Vein endothelial cell (primary cell): ENCODE measurements around a stretch of chr7.

DNA sequence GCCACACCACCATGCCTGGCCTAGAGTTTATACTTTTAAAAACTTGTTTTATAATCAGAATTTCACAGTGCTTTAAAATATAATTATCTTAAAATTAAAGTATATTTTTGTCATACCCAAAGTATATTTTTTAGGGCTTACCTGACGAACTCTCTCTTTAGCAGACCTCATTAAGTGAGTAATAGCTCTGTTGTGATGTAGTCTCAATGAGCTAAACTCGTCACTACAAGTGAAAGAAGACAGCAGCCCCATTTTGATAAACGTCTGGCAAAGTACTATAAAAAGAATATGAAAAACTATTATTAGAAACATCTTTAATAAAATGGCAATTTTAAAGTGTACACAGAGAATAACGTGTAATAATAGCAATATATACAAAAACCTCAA is 9.2 kb downstream of the EIF2AK1 start:
- CAGE, long polyA plus RNA: no peak

DNA sequence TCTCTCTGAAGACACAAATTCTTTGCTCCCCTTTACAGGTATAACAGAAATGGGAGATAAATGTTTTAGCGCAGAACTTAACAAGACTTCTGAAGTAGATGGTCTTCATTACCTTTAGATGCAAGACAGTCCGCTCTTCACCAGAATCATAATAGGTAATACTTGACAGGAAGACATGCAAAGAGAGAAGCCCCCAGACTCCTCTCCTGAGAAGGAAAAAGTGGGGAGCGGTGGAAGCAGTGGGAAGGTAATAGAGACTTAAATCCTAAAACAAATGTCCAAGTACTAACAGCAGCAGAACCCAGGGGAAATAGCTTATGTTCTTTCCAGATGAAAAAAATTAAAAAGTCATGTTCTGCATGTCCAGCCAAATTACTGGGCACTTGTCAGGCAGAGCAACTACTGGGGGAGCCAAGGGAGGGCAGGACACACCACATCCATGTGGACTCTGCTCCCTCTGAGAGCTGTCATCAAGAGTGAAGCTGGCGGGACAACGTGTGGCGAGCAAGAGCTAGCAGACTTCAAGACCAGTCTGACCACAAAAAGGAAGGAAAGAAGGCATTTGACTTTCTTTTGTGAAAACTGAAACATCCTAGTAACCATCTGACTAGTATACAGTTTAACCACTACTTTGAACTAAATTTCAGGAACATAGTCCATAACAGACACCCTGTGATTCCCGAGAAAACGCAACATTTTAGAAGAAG is 15.9 kb downstream of the CYTH3 start:
- CAGE, long polyA plus RNA: no peak

DNA sequence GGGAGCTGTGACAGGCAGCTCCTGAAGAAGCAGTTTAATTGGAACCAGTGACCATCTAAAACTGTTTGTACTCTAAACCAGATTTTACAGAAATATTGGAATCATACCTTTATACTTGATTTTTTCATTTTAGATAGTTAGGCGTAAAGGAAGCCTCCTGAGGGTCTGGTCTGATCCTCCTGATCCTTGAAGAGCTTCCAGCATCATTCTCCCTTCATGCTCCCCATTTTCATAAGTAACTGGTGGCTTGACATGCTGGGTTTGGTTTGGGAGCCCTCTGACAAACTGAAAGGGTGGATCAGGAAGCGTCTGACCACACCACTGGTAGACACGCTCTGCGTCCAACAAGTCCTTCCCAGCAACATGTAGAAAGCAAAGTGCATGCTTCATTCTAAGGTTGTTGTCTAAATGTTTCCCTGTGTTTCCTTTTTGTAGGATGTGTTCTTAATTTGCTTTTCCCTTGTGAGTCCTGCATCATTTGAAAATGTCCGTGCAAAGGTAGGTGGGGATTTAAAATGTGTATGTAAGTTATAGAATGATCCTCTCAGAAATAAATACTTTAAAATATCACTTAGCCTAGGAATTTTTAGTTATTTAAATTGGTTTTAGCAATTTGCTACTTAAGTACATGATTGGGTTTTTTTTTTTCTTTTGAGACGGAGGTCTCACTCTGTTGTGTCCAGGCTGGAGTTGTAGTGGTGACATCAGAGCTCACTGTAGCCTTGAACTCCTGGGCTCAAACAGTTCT is 25.5 kb downstream of the RAC1 start:
- CAGE, long polyA plus RNA: no peak

DNA sequence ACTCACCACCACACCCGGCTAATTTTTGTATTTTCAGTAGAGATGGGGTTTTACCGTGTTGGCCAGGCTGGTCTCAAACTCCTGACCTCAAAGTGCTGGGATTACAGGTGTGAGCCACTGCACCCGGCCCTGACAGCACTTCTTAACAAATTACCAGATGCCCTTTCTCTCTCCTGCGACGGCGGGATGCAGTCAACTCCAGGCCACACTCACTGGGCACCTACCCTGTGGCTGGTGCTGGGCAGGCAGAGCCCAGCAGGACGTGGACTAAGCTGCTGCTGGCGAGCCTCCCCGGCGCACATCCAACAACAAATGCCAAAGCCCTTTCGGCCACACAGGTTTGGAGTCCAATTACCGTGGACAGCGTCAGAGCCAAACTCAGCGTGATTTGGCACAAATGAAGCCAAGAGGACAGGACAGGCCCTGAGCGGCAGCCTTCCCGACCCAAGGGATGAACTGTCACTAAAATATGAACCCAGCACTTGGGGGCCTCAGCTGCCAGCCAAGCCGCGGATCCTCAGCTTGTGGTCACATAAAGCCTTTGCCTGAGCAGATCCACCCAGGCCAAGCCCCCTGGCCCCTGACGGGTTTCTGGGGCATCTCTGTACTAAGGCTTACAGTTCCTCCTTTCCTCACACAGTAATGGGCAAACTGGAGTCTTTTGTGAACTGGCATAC is 28.4 kb downstream of the DAGLB start:
- CAGE, long polyA plus RNA: no peak

DNA sequence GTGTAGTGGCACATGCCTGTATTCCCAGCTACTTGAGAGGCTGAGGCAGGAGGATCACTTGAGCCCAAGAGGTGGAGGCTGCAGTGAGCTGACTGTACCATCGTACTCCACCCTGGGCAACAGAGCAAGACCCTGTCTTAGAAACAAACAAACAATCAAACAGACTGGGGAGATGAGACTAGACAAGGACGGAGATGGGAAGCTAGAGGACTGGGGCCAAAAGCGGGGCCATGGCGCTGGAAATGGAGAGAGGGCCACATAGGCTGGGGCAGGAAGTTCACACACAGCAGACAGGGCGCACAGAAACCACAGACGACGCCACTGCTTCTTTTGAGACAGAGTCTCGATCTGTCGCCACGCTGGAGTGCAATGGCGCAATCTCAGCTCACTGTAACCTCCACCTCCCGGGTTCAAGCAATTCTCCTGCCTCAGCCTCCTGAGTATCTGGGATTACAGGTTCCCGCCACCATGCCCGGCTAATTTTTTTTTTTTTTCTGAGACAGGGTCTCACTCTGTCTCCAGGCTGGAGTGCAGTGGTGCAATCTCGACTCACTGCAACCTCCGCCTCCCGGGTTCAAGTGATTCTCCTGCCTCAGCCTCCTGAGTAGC is 24.5 kb downstream of the DAGLB start:
- CAGE, long polyA plus RNA: no peak

DNA sequence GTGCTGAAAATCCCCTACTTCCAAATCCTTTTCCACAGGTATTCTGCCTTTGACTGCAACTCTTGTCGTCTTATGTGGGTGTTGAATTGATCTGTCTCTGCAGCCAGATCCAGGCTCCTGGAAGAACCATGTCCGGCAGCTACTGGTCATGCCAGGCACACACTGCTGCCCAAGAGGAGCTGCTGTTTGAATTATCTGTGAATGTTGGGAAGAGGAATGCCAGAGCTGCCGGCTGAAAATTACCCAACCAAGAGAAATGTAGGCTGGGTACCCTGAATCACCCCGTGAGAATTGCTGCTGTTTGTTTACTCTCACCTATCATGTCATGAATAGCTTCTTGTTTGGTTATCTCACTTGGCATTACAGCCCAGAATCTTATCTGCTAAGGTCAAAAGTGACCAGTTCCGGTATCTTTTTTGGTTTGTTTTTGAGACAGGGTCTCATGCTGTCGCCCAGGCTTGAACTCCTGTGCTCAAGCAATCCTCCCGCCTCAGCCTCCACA is 1.3 kb downstream of the ZDHHC4 start:
- CAGE, long polyA plus RNA: no peak

DNA sequence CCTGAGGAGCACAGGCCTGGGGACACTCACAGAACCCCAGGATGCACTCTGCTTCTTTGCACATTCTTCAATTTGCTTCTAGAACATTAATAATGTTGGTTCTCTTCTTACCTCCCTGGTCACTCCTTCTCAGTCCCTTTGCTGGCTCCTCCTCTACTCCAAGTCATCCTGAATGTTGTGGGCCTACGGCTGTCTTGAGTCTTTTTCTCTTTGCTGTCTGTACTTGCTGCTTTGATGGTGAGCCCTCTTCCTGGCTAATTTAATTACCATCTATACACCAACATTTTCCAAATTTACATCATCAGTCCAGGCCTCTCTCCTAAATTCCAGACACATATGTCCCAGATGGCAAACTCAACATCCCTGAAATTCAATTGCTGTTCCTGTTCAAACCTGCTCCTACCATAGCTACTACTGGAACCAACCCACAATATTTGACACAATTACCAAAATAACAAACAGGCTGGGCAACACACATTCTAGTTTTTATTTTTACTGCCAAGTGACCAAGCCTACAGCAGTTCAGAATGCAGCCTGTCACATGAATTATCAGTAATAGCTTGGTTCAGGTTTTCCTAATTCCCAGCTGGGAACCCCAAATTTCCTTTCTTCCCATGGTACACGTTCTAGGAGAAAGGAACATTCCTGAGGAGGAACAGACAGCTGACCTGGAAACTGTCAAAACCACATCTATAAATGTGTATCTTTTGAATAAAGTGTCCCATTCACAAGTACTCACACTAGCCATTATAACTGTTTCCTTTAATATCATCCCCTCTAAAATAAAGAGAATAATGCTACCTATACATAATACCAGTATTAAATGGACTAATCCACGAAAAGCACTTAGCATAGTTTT is 8.4 kb downstream of the ZNF12 start:
- CAGE, long polyA plus RNA: no peak

DNA sequence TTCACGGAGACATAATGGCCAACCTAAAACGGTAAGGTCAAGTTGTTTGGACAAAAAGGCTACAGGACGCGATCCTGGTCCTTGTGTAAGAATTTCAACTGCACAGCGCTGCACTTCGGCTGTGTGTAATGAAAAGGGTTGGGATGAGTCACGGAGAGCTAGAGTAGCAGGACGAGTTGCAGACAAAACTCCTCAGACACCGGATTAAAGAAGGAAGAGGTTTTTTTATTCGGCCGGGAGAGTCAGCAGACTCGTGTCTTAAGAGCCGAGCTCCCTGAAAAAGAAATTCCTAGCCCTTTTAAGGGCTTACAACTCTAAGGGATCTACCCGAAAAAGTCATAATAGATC is 124.1 kb upstream of the CCZ1B start:
- CAGE, long polyA plus RNA: no peak

- CAGE, long polyA plus RNA: no peak
Observed at GRCh38 chr7:7100395-7100769, 82.0 kb upstream of the C1GALT1 start.

GRCh38 chr7:7573325-7573944 is 6.8 kb downstream of the MIOS start:
- CAGE, long polyA plus RNA: no peak

DNA sequence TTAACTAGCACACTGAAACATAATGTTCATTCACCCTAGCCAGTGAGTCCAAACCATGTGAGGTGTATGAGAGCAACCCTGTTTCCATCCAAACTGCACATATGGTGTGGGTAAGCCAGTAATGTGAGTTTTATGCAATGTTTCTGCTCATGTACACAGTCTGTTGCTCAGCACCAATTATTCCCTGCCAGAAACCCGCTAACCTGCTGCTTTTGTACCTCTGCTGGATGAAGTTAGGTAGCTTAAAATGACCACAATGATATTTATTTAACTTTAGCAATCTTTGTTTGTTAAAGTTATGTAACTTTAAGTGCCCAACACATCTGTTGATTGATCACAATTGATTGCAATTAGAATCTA is 93.7 kb upstream of the RPA3 start:
- CAGE, long polyA plus RNA: no peak

- CAGE, long polyA plus RNA: no peak
Observed at GRCh38 chr7:8128213-8129075, 133.5 kb downstream of the ICA1 start.

- CAGE, long polyA plus RNA: no peak
Observed at GRCh38 chr7:8261256-8261733, 672 bp downstream of the ICA1 start.

GRCh38 chr7:9872357-9872716 is 1067.6 kb downstream of the NDUFA4 start:
- CAGE, long polyA plus RNA: no peak

GRCh38 chr7:11022769-11023003 is 49.0 kb downstream of the PHF14 start:
- CAGE, long polyA plus RNA: no peak

- CAGE, long polyA plus RNA: no peak
Observed at GRCh38 chr7:11252637-11253386, 279.1 kb downstream of the PHF14 start.

DNA sequence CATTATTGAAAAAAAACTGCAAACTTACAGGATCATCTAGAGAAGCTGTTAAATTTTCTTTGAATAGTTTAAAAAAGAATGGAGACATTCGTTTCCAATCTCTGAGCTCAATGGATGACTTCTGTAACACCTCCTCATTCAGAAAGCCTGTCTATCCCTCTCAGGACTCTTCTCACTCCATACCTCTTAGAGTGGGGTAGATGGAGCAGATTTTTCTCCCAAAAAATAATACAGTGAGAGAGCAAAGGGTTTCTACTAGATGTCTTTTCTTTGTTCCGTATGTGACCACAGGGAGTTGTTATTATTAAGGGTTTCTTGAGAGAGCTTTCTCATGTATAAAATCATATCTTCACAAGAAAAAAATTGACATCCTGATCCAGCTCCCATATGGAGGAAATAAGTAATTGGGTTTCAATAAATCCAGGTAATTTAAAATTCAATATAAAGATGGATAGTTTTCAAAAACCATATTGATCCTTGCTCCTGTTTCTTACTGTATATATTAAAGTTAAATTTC is 407.4 kb downstream of the PHF14 start:
- CAGE, long polyA plus RNA: no peak

- CAGE, long polyA plus RNA: no peak
Observed at GRCh38 chr7:12584870-12585443, 14.4 kb downstream of the SCIN start.

DNA sequence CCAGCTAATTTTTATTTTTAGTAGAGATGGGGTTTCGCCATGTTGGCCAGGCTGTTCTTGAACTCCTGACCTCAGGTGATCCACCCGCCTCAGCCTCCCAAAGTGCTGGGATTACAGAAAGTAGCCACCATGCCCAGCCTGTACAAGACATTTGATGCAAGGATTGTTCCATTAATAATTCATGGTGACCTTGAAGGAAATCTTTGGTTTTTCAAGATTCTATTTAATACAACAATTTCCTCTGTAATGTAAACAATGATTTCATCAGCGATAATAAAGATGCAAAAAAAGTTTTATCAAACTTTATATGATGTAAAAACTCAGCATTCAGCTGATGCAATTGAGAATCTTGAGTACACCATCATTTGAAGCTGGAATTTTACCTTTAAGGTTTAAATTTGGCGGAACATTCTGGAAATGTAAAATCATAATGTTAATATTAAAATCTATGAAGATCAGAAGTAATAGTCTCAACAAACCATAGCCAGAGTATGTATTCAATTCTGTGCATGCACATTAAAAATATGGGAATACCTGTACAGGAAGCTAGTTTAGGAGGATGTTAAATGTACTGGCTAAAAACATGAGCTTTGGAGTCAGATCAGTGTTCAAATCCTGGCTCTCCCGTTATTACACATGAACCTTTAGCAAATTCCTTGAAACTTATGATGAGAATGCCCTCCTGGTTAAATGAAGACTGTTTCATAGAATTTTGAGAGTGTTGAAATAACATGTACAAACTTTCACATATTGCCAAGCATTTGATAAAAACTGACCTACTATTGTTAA is 4.4 kb downstream of the ARL4A start:
- CAGE, long polyA plus RNA: no peak

DNA sequence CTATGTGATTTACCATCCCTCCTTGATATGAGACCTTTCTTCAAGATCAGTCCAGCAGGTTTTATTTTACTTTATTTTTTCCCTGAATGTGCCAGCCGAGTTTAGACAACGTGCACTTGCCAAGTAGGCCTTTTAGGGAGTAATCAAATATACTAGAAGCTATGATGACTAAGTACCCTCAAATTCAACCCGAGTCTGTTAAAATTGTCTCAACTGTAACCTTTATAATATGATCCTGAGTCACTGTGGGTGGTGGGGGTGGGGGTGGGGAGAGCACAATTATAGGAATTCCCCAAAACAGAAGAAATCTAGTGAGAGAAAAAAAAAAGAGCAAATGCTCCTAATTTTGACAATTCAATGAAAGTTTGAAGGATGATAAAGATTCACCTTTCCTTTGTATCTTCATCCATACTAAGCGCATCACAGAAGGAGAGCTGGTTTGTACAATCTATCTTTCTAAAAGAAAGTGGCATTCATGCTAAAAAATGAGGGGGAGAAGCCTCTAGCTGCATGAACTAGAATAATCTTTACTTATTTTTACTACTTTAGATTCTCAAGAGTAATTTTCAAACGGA is 32.2 kb downstream of the ARL4A start:
- CAGE, long polyA plus RNA: no peak